HL-60 (cell line): ENCODE measurements around the genes DPF3, DCAF4, ZFYVE1, RBM25, PAPLN and VSX2.

GRCh38 chr14:72893663-72894443, at the start of gene DPF3:
Gene DPF3 (minus strand): TSS chr14:72894101.
- RRBS: 3% methylated on average over 11 of the region's 55 CpGs

DNA sequence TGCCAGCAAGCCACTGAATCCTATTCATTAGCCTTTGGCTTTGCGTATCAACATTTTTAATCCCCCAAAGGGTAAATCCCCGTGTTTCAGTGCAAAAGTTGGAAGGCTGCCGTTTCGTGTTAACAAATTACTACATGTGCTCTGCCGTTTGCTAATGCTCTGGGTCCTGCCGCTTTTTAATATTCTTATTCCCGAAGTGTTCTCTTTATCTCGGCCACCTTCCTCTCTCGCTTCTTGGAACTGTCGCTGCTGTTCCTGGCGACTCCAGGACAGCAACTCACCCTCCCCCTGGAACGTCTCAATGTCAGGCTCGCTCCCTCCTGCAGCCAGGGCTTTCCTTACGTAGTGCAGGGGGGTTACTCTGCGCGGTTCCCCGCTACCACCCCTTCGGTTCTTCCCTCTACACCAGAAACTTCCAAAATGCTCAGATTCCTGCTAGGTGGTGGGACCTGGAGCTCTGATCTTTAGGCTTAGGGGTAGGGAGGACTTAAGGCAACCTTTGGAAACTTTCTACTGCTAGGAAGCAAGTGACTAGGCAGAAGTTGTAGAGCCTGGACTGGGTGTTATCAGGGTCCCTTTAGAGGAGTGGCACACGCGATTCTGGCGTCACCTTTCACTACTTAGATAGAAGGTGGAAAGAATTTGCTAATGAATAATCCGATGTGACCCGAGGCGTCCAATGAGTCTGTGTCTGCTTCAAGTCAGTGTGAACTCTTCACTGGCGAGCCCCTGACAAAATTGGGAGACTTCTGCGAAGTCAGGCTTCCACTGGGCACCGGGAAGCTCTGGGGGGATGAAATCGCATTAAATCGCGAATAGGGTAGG, 755 bp upstream of the DPF3 start:
- RRBS: no CpG with 5 or more reads among the region's 30 CpGs

- RRBS: 4% methylated on average over 11 of the region's 92 CpGs
Measured at GRCh38 chr14:72925793-72927036, at the start of gene DCAF4. Gene DCAF4 (plus strand): TSS chr14:72926464.

DNA sequence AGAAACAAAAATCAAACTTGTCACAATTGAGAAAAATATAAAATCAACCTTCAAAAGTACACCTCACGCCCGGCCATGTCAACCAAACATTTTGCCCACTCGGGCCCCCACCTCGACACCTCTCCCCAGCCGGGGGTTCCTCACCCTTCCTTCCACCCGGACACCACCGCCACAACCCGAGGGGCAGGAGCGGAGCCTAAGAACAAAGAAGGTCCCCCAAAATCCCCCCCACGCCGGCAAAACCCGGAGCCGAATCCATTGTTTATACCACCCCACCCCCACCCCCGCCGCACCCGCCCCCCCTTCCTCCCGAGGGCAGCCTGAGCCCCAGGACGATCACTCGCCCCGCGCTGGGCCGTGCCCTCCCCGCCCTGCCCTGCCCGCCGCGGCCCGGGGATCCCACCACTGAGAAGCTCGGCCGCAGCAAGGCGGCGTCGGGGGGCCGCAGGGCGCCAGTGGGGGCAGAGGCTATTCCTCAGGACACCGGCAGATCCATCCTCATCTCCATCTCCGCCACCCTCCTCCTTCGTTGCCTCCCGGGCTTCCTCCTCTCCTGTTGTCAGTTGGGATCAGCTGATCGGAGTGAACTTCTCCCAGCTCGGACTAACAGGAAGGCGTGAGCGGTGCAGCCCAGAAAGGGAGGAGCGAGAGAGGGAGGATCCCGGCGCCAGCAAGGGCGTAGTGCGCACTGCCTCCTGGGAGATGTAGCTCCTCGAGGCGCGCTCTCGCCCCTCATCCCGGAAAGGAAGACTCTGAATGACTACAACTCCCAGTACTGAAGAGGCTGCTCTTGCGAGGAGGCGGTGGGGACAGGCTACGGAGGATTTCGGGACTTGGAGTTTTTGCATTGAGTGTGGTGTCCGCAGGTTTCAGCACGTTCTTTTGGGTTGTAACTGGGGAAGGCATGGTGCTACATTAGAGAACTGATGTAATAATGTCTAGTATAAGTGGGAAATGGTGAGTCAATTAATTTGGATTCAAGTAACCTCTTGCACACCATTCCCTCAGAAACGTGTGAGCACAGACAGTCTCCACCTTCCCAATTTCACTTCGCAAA, at the start of gene ZFYVE1:
TSS of gene ZFYVE1 (minus strand) at position 584 of the 1,057 bp plus-strand sequence.
- RRBS: 4% methylated on average over 27 of the region's 60 CpGs

- RRBS: no CpG with 5 or more reads among the region's 40 CpGs
Measured at GRCh38 chr14:73058169-73058644, at the start of gene RBM25. Gene RBM25 (plus strand): TSS chr14:73058534.

DNA sequence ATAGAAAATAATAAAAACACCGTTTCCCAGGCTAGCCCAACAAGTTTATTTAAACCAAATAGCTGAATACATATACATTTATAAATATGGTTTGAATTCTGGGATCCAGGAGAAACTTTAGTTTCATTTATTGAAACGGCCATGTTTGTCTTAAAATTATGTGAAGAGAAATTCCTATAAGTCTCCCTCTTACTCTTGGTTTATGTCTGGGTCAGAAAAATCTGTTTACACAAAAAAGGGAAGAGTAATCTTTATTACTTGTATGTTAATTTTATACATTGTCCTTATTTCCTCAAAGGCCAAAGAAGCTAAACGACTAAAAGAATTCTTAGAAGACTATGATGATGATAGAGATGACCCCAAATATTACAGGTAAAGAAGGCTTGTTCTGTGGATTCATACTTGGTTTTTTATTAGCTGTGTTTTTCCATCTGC, 28.8 kb upstream of the PSEN1 start:
- RRBS: no CpG with 5 or more reads among the region's 3 CpGs

DNA sequence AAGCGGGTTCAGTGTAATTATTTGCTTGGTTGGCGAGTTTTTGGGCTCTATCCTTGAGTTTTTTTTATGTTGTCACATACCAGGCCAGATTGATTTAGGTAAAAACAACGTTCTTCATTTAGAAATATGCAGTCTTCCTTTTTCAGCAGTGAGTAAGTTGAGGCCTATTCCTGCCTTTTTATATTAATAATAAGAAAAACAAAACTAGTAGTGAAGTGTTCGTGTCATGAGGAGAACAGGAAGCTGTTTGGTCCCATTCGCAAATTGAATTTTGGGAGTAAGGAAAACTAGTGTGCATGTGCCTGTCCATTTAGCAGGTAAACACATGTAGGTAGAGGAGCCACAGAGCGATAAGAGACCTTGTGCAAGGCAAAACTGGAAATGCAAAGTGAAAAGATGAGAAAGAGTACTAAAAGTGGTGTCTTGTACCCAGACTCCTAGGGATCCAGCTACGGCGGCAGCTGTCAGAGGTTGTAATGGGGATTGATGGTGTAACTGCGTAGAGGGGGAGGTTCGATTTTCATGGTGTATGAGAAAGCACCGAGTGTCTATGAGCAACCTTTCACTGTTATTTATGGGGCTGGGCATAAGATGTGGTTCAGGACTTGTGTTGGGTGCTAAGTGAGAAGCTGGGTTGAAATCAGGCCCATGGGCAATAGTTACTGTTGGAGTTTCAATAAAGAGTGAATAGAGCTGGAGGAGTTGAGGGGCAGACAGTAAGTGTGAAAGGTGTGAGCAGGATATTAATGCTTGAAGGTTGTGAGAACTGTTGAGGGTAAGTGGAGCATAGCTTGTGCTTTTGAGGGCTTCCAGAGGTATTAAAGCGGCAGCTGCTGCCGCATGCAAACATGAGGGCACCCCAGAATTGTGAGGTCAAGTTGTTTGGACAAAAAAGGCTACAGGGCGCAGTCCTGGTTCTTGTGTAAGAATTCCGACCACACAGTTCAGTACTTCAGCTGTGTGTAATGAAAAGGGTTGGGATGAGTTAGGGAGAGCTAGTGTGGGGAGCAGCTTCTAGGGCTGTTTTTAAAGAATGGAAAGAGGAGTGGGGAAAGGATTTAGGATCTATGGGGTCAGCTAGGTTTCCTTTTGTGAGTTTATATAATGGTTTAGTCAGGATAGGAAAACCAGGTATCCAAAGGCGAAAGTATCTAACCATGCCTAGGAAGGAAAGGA, 6.7 kb upstream of the PSEN1 start:
- RRBS: no CpG with 5 or more reads among the region's 16 CpGs

- RRBS: 5% methylated on average over 14 of the region's 39 CpGs
Measured at GRCh38 chr14:73237019-73237654, at the start of gene PAPLN. Gene PAPLN (plus strand): TSS chr14:73237506.

DNA sequence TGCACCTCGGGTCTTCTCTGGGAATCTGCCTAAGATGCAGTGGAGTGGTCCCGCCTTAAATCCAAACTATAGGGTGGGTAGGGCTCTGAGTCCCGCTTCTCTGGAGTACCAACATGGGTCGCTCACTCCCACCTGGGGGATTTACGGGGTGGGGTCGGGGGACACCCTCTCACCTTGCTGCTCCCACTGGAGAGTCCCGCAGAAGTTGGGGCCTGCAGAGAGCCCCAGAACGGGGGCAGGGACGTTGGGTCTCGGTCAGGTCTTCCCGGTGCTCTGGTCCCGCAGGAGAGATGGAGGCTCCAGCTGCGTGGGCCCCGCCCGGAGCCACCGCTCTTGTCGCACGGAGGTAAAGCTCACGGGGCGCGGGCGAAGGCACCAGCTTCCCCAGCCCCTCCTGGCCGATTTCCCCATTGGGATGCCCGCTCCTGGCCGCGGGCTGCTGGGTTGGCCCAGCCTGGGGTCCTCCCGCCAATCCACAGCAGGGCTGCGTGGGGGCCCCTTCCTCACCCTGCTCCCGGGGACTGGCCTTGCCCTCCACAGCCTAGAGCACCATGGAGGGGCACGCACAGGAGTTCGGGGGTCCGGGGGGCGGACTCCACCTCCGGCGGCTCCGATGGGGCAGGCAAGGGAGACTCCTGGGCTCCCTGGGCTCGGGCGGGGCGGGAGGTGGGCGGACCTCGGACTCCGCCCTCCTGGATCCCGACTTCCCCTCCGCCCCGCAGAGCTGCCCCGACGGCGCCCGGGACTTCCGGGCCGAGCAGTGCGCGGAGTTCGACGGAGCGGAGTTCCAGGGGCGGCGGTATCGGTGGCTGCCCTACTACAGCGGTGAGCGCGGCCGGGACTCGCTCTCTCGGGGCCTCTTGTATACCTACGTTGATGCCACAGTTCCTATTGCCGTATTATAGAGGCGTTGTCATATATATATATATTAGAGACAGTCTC, 8.3 kb downstream of the PAPLN start:
- RRBS: 5% methylated on average over 21 of the region's 68 CpGs

DNA sequence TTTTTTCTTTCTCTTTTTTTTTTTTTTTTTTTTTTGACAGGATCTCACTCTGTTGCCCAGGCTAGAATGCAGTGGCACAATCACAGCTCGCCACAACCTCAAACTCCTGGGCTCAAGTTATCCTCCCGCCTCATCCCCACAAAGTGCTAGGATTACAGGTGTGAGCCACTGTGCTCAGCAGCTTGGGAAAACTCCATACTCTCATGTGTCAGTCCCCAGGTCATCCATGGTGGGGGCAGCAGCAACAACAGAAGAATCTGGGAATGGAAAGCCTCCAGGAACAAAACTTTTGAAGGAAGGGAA, 53.0 kb downstream of the NUMB start:
- RRBS: no CpG with 5 or more reads among the region's 2 CpGs

DNA sequence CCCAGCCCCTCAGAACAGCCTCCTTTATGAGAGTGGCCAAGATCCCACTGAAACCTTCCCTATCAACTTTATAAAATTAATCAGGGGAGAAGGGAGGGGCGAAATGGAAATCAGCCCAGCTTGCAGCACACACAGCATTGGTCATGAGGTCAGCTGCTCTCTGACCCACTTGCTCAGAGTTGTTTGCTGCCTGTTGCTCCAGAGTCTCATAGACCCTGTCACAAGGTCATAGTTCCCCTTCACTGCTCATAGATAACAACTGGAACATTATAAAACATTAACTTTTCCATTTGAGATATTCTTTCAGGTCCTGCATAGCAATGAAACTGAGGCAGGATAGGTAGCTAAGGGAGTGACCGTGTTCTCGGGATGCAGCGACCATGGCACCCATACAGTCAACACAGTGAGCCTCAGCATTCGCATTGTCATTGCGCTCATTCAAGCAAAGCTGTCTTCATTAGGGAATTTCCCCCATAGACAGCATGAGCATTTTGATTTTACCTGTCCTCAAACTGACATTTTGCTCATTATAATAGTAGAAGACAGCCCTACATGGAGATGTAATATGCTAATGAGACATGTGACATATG, 8.8 kb downstream of the HEATR4 start:
- RRBS: no CpG with 5 or more reads among the region's 6 CpGs

DNA sequence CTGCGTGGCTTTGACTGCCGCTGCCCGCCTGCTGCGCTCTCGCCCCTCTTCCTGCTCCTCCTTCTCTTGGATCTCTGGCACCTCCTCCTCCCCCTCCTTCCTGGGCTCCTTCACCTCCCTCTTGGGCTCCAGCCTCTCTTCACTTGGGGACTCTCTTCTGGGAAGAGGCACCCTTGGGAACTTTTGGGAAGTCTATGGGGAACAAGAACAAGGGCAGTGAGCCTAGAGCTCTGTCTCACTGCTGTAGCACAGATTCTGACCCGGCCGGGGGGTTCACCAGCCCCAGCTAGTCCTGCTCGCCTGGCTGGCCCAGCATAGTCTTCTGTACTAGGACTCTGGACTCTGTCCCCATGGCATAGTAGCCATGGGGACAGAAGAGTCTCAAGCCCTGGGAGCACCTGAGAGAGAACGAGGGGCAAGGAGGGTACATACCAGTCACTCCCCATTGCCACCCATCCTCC, 7.2 kb upstream of the PNMA1 start:
- RRBS: no CpG with 5 or more reads among the region's 9 CpGs

DNA sequence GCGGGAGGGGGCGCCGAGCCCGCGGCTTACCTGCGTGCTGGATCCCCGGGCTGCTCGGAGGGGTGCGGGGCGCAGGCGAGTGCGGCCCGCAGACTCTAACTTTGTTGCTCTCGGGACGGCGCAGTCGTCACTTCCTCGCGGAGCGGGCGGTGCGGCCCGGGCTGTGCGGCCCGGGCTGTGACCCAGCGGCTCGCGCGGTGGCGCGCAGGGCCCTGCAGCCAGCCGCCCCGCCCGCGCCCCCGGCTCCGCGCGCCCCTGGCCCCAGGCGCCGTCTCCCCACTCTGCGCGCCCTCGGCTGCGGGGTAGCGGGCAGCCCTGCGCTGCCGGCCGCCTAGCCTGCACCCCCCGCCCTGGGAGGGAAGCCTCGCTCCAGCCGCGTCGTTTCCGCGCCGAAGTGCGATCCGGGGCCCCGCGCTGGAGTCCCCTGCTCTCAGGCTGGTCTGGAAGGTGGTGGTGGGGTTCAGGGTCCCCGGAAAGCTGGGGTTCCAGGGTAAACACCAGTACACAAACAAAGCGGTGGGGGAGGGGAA, 27.0 kb upstream of the MIDEAS start:
- RRBS: 2% methylated on average over 53 of the region's 63 CpGs

GRCh38 chr14:73797629-73798059, 37.5 kb upstream of the MIDEAS start:
- RRBS: no CpG with 5 or more reads among the region's 2 CpGs

GRCh38 chr14:73951000-73951207, 802 bp downstream of the COQ6 start:
- RRBS: no CpG with 5 or more reads among the region's 6 CpGs

GRCh38 chr14:74239168-74239535, at the start of gene VSX2:
Gene VSX2 (plus strand): TSS chr14:74239449.
- RRBS: 59% methylated on average over 6 of the region's 16 CpGs

GRCh38 chr14:74257265-74258255, 18.3 kb downstream of the VSX2 start:
- RRBS: 2% methylated on average over 35 of the region's 86 CpGs

- RRBS: no CpG with 5 or more reads among the region's 10 CpGs
Measured at GRCh38 chr14:74349741-74350429, 1.6 kb downstream of the VRTN start.

DNA sequence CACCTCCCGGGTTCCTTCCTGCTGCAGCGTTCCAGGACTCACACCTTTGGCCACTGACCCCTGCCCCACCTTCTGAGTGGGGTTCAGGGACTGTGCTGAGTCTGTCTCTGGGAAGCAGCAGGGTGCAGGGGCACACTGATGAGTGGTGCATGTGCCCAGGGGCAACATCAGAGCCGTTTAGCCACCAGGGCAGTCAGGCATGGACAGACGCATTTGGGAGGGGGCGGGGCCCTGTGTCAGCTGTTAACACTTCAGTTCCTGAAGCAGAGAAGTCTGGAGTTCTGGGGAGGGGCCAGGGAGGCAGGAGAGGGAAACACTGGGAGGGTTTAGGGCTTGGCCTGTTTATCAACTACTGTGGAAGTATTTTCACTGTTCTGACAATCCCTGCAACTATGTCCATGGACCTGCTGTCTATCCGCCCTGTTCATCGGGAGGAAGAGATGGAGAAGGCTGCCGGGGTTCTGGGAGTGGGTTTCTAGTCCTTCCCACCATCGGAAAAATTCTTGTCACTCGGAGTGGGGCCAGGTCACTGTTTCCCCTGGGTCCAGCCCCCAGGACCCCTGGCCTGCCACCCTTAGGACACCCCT, 24.0 kb downstream of the SYNDIG1L start:
- RRBS: no CpG with 5 or more reads among the region's 10 CpGs

GRCh38 chr14:74499556-74500017, 6.0 kb downstream of the ISCA2 start:
- RRBS: no CpG with 5 or more reads among the region's 2 CpGs